ENCODE results near the gene RPL5.

GRCh38 chr1:89657713-89658440, 25.0 kb downstream of the LRRC8C start:
- RAMPAGE, long total RNA = no peak
- RRBS = no CpG with 5 or more reads among the region's 4 CpGs

GRCh38 chr1:89842927-89843282, 22.1 kb downstream of the LRRC8D start:
- RAMPAGE, long total RNA = no peak
- RRBS = no CpG with 5 or more reads among the region's 5 CpGs

DNA sequence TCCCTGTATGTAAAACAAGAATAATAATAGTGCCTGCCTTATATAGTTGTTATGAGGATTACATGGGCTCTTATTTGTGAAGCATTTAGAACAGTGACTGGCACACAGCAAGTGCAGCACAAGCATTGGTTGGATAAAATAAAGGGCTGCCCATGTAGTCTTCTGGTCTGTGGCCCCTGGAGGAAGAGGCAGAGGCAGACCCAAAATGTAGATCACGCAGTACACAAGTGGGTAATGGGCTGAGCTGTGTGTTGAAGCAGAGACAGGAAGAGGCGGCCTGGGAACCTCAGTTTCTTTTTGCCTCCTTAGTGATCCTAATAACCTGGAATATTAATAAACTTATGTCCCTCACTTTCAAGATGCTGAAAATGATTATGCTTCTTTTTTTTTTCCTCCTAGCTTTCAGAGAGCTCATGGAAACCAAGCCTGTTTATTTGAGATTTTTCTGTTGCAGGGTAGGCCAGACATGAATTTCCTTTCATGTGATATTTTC, 42.4 kb downstream of the LRRC8D start:
- RAMPAGE, long total RNA = no peak
- RRBS = no CpG with 5 or more reads among the region's 2 CpGs

GRCh38 chr1:89895959-89897171, 75.5 kb downstream of the LRRC8D start:
- RAMPAGE, long total RNA = no peak
- RRBS = no CpG with 5 or more reads among the region's 12 CpGs

DNA sequence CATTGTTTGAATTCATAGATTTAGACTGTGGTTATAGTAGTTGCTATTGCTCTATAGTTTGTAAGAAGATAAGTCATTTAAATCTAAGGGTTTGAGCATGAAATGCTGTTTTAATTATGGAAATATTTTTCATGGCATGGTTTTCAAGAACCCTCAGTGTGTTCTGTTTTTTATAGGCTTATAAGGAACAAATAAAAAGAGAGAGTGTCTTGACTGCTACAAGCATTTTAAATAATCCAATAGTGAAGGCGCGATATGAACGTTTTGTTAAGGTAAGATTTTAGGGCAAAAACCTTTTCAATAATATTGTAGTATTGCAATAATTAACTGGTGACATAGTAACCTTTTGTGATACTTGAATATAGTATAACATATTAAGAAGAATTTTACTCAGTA, 27.2 kb downstream of the ZNF326 start:
- RAMPAGE, long total RNA = no peak
- RRBS = no CpG with 5 or more reads among the region's 3 CpGs

GRCh38 chr1:90835511-90836641, 118.8 kb upstream of the BARHL2 start:
- RAMPAGE, long total RNA = no peak
- RRBS = 7% methylated on average over 37 of the region's 83 CpGs

DNA sequence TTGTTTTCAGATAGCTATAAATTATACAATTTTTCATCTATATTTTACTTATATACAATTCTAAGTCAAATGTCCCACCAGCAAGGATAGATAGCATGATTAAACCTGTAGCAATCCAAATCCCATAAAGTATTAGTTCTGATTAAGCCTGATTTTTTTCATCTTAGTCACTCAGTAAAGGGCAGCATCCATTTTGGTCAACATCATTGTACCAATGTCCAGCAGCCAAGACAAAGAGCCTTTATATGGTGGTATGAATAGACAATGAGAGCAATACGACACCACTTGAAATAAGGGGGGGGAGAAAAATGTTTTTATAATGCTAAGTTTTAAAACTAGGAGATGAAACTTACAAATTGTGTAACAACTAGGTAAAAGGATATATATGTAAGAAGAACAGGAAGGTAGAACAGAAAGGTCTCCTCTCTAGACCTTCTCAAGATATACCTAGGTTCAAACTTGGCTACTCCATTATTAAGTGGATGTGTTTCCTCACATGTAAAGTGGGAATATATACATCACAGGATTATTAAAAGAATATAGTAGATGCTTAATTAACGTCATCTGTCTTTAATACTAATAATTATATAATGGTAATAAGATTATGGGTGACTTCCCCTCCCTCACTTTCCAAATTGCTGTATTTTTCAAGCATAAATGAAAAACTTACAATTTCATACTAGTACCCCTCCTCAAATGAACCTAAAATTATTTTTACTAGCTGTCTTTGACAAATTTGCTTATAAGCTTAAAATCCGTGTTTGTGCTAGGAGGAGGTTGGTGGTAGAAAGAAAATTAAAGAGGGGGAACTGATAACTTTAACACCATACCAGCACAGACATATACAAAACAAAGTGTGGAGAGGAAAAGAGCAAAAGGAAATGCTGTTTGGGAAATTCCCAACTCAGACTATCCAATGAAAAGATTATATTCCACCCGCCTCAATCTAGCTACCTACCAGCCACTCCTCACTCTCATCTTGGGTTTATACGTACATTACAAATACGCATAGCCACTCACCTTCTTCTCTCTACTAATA, 7.1 kb downstream of the ZNF644 start:
- RAMPAGE, long total RNA = no peak
- RRBS = no CpG with 5 or more reads among the region's 6 CpGs

- RAMPAGE, long total RNA = no peak
- RRBS = no CpG with 5 or more reads among the region's 1 CpG
Observed at GRCh38 chr1:91017241-91017553, 4.6 kb downstream of the ZNF644 start.

DNA sequence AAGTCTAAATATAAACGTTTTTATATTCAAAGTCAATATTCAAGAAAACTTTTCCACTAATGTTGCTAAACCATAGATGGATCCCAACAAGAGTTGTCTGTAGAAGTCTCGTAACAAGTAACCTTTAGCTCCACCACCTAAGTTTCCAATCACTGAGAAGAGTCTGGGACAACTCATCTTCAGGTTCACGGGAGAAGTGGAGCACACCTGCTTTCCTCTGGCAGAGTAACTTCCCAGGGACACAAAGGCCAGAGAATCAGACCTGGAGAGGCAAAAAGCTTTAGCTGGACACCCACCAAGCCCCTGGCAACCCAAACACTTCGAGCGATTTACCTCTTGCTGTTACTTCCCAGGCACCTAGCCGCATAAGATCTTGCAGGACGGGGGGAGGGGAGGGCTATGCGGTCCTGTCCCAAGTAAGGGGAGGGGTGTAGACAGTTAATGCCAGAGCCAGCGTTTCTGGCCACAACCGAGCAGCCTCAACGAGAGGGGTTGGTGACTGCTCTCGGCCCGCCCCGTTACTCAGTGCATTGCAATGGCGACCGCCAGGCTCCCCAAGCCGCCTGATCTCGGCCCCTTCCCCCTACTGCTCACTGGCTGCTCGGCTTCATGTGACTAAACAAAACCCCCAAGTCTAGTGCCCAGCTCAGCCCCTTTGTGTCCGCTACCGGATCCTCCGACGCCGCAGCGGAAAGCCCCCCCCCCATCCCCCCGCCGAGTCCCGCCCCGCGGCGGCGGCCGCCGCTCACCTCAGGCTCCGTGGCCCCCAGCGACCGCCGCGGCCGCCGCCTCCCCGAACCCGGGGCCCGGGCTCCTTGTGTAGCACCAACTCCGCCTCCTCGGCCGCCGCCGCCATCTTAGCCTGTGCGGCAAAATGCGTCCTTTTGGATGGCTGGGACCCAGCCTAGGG, 640 bp downstream of the ZNF644 start:
- RAMPAGE, long total RNA = no peak
- RRBS = 0% methylated on average over 3 of the region's 51 CpGs

DNA sequence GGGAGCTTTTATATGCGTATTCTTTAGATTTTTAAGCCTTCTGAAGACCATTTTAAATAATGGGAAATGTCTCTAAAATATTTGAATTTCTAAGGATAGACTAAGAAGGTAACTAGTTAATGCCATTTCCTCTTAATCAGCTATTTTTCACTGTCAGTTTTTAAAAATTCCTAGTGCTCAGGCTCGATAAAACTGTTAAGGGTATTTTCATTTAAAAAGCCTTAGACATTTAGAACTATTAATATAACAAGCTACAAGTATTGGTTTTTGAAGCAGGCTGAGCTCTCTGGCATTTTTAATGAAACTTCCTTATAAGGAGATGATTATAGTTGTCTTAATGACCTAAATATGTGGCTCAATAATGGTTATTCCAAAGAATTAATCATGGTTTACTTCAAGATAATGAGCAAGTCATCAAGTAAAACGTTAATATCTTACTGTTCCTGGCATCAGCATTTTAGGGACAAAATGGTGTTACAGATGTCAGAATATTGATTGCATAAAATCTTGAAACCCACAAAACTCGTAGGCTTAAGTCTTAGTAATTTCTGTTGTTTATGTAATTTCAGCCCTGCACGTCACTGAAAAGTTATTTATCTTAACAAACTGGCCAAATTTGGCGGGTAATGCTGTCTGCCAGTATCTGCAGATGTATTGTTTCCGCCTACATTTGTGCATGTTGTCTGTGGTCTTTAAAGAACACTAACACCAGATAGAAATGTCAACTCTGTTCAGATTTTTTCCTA, 25.7 kb downstream of the CDC7 start:
- RAMPAGE, long total RNA = no peak
- RRBS = no CpG with 5 or more reads among the region's 7 CpGs

GRCh38 chr1:91596252-91596625, 95.6 kb downstream of the CDC7 start:
- RAMPAGE, long total RNA = no peak
- RRBS = no CpG with 5 or more reads among the region's 5 CpGs

DNA sequence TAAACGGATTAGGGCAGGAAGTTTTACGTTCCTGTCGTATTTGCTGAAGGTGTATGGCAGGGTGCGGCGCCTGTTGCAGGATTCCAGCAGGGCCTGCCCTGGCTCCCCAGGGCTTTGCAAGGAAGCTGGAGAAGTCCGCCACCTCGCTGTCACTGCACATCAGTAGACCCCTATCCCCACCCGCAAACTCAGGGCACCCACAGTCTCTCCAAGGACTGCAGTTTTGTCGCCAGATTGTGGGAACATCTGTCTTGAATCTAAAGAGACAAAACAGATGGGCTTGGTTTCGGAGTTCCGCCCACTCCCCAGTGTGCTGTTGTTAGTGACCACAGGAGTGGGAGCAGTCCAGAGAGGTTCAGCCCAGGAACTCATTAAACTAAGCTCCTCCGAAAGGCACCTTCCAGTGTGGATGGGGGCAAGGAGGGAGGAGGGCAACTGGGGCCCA, 110.9 kb downstream of the CDC7 start:
- RAMPAGE, long total RNA = no peak
- RRBS = no CpG with 5 or more reads among the region's 12 CpGs

- RAMPAGE, long total RNA = no peak
- RRBS = no CpG with 5 or more reads among the region's 6 CpGs
Observed at GRCh38 chr1:91830016-91830655, 55.8 kb downstream of the TGFBR3 start.

GRCh38 chr1:91876585-91877117, 9.3 kb downstream of the TGFBR3 start:
- RAMPAGE, long total RNA = no peak
- RRBS = no CpG with 5 or more reads among the region's 2 CpGs

- RAMPAGE, long total RNA = no peak
- RRBS = no CpG with 5 or more reads among the region's 7 CpGs
Observed at GRCh38 chr1:92359419-92359859, 60.6 kb downstream of the RPAP2 start.

DNA sequence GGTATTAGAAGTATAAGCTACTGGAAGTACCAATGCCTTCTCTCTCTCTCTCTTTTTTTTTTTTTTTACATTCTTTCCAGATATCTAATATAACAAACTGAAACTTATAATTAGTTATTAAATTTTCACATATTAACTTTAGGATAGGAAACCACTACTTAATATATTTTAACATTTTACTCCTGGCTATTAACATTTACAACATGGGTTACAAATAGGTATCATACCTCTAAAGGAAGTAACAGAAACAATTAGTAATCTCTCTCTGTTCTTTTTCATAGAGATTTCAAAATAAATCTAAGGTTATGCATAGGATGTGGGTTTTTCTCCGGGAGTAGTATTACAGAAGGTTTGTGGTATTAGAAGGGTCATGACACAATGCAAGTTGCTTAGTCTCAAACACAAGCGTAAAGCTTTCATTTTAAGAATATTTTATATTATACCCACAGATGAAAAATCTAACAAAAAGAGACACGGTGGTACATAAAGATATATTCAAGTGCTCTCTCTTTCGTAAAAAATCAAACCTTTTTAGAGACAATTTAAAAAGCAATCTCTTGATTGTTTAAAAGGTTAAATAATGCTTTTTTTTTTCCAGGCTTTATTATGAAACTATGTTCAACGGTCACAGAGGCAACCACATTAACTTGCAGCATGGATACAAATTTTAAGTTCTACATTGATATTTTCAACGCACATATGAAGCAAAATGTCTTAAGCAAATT, 97.1 kb upstream of the GFI1 start:
- RAMPAGE, long total RNA = no peak
- RRBS = no CpG with 5 or more reads among the region's 6 CpGs

DNA sequence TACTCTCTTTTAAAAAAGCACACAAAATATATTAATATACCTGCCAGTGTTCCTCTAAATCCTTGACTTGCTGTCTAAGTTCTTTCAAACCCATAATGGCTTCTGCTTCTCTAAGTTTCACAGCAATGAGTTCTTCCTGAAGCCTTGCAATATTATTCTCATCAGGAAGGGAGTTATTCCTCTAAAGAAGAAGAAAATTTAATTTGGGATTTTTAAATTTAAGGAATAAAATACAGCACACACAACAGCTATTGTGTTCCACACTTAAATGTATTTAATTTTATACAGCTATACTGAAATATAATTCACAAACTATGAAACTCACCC, 139.0 kb upstream of the GFI1 start:
- RAMPAGE, long total RNA = no peak

DNA sequence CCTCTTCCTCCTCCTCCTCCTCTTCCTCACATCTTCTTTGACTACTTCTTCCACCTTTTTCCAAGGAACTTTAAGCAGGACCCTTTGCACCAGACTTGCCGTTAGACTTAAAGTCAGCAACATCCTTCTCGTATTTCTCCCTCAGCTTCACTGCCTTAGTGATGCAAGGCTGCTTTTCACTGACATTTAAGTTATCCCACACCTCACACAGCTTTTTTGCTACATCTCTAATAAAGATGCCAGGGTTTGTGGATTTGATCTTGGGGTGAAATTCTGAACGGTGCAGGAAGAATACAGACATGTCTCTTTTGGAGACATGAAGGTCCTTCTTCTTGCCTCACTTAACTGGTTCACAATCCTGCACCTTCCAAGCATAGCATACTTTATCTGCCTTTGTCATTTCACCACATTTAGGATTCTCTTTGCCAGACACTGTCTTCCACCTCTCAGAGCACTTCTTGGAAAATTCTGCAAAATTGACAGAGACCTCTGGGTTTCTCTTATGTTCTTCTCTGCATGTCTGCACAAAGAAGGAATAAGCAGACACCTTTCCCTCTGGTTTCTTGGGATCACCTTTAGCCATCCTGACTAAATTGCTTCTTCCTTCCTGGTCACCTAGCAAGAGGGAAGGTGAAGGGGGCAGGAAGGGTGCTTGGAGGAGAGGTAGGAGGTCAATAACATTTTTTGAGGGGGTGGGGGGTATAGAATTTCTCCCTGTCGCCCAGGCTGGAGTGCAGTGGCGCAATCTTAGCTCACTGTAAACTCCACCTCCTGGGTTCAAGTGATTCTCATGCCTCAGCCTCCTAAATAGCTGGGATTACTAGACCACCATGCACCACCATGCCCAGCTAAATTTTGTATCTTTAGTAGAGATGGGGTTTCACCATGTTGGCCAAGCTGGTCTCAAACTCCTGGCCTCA, 137.6 kb downstream of the EVI5 start:
- RAMPAGE, long total RNA = no peak
- RRBS = no CpG with 5 or more reads among the region's 5 CpGs

DNA sequence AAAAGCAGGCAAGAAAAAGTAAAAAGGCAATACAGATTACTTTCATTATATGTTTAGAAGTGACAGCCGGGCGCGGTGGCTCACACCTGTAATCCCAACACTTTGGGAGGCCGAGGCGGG, 686 bp upstream of the EVI5 start:
- RAMPAGE, long total RNA = no peak
- RRBS = no CpG with 5 or more reads among the region's 5 CpGs

GRCh38 chr1:92831637-92832574, at the start of gene RPL5:
RPL5 (plus strand) TSS chr1:92832040.
- RAMPAGE, long total RNA = start-site peak on the plus strand at chr1:92832020-92832100, 21,270 and 954 reads in 2 replicates
- RRBS = under 1% methylated on average over 12 of the region's 61 CpGs

All from epithelial cell of proximal tubule (primary cell).